ENCODE measurements around the genes CELA3A and WNT4.

GRCh38 chr1:21635028-21635656, 34.0 kb downstream of the RAP1GAP start:
- PRO-cap: no peak

GRCh38 chr1:21653563-21653880, 15.6 kb downstream of the RAP1GAP start:
- PRO-cap: bidirectional peak, plus-strand start at chr1:21653701, minus-strand start at chr1:21653429; unidirectional peak, plus-strand start at chr1:21653760

DNA sequence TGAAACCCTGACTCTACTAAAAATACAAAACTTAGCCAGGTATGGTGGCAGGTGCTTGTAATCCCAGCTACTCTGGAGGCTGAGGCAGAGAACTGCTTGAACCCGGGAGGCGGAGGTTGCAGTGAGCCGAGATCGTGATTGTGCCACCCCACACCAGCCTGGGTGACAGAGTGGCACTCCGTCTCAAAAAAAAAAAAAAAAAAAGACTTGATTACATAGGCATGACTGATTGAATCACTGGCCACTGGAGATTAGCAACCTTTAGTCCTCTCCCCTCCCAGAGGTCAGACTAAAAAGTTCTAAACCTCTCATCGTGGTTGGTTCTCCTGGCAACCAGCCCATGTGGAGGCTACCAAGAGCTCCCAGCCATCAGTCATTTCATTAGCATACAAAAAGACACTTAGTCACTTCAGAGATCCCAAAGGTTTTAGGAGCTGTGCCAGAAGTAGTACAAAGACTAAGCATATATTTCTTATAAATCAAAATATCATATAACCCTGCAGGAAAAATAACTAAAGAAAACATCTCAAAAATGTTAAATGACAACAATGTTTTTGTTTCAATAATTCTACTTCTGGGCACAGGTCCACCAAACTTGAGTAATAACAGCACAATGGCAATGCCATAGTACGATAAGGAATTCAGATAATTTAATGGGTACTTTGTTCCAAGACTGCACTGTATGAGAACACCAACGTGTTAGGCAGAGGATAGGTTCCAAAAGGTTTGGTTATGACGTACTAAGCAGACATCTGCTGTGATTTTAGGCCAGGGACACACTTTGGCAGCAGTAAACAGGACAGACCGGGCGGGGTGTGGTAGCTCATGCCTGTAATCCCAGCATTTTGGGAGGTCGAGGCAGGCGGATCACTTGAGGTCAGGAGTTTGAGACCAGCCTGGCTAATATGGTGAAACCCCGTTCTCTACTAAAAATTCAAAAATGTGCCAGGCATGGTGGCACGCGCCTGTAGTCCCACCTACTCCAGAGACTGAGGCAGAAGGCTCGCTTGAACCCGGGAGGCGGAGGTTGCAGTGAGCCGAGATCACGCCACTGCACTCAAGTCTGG, 18.1 kb downstream of the USP48 start:
- PRO-cap: unidirectional peak, plus-strand start at position 779 of the sequence

DNA sequence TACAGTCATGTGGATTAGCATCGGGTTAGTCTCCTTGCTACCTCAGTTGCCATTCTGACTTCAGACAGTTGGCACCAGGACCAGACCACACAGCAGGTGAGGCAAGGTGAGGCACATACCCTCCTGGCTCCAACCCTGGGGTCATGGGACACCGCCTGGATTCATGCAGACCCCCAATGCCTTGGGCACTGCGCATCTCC, 58.4 kb downstream of the LDLRAD2 start:
- PRO-cap: no peak

DNA sequence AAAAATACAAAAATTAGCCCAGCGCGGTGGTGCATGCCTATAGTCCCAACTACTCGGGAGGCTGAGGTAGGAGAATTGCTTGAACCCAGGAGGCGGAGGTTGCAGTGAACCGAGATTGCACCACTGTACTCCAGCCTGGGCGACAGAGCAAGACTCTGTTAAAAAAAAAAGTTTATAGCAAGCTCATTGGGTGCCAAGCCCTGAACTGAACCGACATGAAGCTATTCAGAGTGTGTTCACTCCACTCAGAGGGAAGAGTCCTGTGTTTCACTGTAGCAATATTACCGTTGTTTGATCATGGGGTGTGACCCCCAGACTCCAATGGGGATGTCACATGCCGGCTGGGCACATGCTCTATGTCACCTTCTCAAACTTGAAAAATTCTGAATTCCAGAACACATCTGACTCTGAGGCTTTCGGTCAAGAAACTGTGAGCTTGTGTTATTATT, 36.4 kb downstream of the HSPG2 start:
- PRO-cap: no peak

DNA sequence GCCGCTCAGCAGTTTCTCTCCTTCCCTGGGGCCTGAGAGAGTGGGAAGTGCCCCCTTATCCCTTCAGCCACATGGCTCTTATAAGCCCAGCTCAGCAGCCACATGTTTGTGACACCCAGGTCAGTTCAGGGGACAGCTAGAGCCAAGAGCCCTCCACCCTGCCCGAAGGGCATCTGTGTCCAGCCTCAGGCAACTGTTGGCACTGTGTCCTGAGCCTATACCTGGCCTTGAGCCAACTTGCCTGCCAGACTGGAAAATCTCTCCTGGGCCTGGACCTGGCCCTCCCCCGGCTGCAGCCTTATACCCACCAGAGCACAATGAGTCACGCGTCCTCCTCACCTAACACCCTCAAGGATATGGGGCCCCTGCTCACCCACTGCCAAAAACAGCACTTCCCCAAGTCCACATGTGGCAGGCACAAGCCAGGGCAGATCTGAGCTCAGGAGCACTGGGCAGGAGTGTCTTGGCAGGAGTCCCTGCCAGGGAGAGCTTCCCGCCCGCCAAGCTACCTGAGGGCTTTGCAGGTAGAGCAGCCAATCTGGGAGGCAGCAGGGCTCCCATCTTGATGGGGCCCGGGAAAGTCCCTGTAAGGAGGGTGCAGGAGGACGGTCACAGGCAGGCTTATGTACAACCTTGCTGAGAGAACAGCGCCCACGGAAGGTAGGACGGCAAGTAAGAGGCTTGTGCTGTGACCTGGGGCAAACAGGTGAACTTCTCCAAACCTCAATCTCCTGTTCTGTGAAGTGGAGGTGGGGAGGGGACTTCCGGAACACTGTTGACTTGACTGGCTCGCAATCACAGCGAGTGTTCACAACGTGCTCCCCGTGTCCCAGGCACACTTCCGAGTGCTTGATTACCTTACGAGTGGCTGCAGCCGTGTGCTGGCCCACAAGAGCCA, 19.8 kb upstream of the HSPG2 start:
- PRO-cap: no peak

- PRO-cap: no peak
Observed at GRCh38 chr1:22001303-22001899, at the start of gene CELA3A. CELA3A (plus strand) TSS chr1:22001657.

DNA sequence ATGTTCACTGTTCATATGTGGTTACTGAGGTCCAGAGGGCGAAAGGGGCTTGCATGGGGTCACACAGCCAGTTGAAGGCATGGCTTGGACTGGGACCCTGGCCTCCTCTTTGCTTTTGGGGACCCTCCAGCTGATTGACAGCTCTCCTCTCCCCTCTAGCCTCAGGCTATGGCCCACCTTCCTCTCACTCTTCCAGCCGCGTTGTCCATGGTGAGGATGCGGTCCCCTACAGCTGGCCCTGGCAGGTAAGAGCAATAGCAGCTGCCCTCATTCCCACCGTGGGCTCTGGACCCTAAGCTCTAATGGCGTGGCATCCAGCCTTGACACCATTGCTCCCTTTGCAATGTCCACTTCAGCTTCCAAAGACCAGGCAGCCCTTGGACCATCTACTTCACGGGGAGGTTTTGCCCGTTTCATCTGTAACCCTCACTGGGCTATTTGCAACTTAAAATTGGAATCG, 1.4 kb downstream of the CELA3A start:
- PRO-cap: no peak

DNA sequence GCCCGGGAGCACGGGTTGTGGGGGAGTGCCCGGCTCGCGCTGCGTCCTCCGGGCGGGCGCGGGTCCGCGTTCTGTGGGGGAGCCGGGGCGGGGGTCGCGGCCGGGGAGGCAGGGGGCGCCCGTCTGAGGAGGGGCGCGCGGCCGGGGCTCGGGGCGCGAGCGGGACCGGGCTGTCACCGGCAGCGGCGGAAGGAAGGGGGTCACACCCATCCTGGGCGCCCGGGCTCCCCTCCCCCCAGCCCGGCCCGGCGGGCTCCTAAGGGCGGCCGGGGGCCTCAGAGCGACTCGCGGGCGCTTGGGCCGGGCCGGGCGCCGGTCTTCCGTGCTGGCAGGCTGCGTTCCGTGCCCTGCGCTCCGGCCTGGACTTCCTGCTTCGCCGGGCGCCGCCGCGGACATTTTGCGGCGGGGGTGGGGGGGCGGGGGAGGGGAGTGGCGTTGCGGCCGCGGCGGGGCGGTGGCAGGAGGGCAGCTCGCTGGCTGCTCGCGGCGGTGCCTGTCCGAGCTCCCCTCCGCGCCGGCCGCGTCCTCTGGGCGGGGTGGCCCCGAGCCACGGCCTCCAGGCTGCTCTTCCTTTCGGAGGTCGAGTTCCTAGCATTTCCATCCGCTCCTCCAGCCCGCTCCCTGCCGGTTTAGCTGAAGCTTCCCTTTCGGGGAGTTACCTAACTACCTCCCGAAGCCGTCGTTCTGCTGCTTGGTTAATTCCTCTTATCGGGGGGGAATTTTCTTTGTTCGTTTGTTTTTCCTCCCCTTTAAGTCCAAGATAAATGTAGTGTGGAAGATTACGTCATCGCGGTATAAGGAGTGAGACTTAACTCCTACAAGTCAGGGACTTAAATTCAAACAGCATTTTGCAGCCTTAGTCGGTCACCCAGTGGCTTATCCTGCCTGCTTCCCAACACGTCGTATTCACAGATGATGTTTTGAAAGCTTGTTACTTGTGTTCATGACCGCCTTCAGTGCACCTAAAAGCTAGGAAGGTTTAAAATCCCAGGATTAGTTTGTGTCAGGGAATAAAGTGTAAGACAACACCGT, 662 bp downstream of the CDC42 start:
- PRO-cap: bidirectional peak, plus-strand start at position 463 of the sequence, minus-strand start at position 399 of the sequence; bidirectional peak, plus-strand start at position 859 of the sequence, minus-strand start at position 631 of the sequence; unidirectional peak, minus-strand start at position 914 of the sequence

GRCh38 chr1:22079496-22079859, 27.0 kb downstream of the CDC42 start:
- PRO-cap: no peak

- PRO-cap: no peak
Observed at GRCh38 chr1:22093073-22094113, 40.9 kb downstream of the CDC42 start.

- PRO-cap: no peak
Observed at GRCh38 chr1:22097537-22098866, 44.9 kb downstream of the WNT4 start.

DNA sequence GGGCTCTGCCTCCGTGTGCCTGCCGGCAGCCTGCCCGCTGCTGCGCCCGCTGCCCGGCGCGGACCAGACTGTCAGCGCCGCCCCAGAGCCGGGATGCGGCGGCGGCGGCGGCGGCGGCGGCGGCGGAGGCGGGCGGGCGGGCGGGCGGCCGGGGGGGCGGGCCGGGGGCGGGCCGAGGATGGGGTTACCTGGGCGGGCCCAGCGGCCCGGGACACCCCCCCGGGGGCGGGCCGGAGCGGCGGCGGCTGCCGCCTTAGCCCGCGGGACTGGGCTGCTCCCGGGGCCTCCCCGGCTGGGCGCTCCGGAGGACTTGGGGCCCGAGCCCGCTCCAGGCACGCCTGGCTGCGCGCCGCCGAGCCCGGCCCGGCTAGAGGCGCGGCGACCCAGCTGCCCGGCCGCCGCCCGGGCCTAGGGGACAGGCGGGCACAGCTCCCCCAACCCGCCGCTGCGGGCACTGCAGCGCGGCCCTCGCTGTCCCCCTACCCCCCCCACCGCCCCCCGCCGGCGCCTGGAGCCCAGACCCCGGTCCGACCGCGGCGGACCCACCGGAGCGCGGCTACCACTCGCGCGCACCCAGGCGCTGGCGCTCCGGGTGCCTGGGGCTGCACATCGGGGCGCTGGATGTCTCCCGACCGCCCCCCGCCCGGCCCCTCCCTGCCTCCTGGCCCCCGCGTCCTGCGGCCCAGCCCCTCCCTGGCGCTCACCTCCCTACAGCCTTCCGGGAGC, at the start of gene WNT4:
Gene WNT4 (minus strand): TSS at position 70 of the 726 bp plus-strand sequence.
- PRO-cap: no peak

DNA sequence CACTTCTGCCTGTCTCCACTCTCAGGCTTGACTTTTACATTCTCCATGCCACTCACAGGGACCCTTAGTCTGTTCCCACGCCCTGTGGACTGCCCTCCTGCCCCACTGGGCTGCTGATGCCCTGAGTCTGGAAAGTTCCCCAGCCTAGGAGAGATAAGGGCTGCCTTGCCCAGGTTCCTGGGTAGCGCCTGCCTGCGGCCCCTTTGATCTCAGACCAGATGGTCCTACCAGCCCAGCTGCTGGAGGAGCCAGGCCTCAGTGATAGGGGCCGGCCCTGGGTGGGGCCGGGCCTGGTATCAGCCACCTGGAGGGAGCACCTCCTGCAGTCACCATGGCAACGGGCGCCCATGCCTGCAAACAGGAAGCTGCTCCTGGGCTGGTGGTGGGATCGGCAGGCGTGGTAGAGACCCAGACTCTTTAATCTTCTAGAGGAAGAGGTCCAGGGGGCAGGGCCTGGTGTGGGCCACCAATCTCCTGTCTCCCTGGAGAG, 119.6 kb upstream of the WNT4 start:
- PRO-cap: no peak

DNA sequence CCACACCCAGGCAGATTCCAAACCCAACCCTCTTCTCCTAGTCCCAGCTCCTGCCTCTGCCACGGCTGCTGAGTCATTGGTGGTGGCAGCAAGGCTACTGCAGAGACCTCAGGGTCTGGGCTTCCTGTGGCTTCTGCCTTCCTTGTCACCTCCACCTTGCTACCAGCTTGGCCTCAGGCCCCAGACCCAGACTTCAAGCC, 118.5 kb upstream of the ZBTB40 start:
- PRO-cap: no peak

GRCh38 chr1:22509861-22510398, 53.4 kb upstream of the EPHA8 start:
- PRO-cap: no peak

GRCh38 chr1:22602286-22602690, 34.1 kb upstream of the C1QA start:
- PRO-cap: no peak

DNA sequence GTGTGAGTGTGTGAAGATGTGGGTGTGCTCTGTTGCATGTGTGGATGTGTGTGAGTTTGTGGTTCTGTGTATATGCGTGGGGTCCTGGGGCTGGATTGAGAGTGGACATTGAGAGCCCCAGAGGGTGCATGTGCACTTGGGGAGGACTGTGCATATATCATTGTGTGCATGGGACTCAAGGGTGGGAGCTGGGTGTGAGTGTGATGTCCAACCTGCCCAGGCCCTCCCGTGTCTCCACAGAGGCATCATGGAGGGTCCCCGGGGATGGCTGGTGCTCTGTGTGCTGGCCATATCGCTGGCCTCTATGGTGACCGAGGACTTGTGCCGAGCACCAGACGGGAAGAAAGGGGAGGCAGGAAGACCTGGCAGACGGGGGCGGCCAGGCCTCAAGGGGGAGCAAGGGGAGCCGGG, 947 bp downstream of the C1QA start:
- PRO-cap: no peak

GRCh38 chr1:22659419-22659876, 6.4 kb downstream of the C1QB start:
- PRO-cap: no peak

DNA sequence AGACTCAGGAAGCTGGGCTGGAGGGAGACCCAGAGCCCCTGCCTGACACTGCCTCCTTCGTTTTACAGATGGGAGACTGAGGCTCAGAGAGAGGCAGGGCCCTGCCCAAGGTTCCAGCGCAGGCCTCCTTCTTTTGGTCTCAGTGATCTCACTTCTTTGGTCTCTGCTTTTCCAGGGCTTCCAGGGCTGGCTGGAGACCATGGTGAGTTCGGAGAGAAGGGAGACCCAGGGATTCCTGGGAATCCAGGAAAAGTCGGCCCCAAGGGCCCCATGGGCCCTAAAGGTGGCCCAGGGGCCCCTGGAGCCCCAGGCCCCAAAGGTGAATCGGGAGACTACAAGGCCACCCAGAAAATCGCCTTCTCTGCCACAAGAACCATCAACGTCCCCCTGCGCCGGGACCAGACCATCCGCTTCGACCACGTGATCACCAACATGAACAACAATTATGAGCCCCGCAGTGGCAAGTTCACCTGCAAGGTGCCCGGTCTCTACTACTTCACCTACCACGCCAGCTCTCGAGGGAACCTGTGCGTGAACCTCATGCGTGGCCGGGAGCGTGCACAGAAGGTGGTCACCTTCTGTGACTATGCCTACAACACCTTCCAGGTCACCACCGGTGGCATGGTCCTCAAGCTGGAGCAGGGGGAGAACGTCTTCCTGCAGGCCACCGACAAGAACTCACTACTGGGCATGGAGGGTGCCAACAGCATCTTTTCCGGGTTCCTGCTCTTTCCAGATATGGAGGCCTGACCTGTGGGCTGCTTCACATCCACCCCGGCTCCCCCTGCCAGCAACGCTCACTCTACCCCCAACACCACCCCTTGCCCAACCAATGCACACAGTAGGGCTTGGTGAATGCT, 7.8 kb downstream of the C1QB start:
- PRO-cap: no peak

Measured in A673 (cell line).